Parotid gland (tissue), 1 donor: ENCODE measurements around a stretch of chr18.

GRCh38 chr18:3061164-3061517 is 48.2 kb upstream of the LPIN2 start:
- PRO-cap, result no peak

GRCh38 chr18:3170386-3170749 is 49.4 kb downstream of the MYOM1 start:
- PRO-cap, result no peak

DNA sequence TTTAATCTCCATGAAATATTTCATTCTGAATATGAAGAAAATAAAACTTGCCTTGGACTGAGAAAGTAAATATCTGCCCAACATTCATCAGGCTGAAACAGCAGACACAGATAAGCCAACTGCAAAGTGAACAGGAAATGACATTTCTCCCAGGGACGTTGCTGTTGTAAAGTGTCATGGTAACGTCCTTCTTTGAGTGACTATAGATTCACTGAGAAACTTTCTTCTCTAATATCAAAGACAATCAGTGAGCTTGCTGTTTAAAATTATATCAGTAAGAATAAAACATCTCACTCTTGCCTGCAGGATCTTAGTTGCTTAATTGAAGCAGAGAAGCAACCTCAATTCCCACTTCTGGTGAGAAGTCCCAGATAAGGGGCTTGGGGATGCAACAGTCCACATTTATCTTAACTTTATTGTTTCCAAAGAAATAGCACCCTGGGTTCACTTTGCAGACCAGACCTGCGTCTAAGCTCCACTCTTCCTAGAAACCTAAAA is 6.2 kb downstream of the MYOM1 start:
- PRO-cap, result no peak

DNA sequence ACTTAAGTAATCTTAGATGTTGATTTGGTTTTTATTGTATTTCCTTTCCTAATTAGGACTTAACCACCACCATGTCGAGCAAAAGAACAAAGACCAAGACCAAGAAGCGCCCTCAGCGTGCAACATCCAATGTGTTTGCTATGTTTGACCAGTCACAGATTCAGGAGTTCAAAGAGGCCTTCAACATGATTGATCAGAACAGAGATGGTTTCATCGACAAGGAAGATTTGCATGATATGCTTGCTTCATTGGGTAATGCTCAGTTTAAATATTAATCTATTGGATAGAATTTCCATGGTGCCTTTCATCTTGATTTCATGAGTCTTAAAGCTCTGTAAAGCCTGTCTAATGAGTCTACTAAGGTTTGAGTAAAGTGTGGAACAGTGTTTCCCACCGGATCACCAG is 5.6 kb downstream of the MYL12A start:
- PRO-cap, result no peak

DNA sequence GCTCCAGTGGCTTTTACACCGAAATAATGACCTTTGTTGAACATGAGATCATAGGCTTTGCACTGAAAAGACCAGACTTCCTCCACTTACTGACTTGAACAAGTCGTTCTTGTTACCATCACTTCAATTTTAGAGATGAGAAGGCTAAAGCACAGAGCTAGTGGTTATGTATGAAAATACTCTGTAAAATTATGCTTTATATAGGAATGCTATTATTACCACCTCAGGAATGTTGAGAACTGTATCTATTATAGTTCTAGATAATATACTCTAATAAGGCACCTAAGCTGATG is 20.0 kb downstream of the MYL12B start:
- PRO-cap, result no peak

GRCh38 chr18:3350434-3350862 is 88.5 kb downstream of the MYL12B start:
- PRO-cap, result no peak

- PRO-cap, result bidirectional peak, plus-strand start at chr18:3449340, minus-strand start at chr18:3449408; bidirectional peak, plus-strand start at chr18:3449751, minus-strand start at chr18:3449649
Observed at GRCh38 chr18:3449174-3449939, 615 bp upstream of the TGIF1 start.

DNA sequence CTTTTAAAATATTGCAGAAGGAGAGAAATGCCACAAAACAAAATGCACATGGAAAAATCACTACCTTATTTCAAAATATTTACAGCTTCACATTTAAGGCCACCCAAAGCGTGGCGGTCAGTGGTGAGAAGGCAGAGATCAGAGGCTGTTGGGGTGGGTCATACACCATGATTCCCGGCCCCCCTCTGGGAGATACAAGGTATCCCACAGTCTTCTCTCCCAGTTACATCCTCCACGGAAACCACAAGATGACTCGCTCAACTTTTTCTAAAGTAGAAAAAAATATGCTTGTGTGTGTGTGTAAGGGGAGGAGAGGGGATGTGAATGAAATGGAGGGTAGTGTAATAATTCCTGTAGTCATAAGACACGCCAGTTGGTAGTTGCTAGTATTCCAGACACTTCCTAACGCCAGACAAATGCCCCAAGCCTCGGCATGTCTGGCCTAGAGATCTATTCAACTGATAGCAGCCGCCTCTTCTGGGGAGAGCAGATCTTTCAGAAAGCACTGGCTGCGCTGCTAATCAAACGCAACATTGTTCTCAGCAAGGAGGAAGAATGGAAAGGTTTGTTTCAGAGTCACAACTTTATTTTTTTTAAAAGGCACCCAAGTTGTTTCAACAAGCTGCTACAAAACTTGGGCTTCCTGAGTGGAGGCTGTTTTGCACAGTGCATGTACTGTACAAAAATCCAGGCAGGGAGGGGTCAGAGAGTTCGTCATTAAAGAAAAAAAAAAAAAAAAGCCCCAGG is 143.5 kb downstream of the TGIF1 start:
- PRO-cap, result bidirectional peak, plus-strand start outside the sequence, minus-strand start at position 689 of the sequence

DNA sequence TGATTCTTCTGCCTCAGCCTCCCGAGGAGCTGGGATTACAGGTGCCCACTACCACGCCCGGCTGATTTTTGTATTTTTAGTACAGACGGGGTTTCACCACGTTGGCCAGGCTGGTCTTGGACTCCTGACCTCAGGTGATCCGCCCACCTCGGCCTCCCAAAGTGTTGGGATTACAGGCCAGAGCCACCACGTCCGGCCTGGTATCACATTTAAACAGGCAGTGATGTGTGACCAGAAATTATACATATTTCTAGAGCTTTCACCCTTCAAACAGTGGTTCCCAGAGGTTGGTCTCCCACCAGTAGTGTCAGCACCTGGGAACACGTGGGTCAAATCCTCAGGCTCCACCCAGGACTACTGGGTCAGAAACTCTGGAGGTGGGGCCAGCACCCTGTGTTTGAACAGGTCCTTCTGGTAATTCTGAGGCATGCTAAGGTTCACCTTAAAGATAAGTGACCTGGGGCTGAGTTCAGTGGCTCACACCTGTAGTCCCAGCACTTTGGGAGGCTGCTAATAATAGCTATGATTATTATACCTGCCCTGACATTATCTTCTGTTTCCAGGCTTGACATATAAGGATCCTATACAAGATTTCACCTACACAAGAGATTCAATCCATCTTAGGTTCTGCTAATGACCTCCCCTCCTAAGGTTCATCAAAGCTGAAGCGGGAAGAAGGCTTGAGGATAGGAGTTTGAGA is 170.8 kb downstream of the TGIF1 start:
- PRO-cap, result no peak

DNA sequence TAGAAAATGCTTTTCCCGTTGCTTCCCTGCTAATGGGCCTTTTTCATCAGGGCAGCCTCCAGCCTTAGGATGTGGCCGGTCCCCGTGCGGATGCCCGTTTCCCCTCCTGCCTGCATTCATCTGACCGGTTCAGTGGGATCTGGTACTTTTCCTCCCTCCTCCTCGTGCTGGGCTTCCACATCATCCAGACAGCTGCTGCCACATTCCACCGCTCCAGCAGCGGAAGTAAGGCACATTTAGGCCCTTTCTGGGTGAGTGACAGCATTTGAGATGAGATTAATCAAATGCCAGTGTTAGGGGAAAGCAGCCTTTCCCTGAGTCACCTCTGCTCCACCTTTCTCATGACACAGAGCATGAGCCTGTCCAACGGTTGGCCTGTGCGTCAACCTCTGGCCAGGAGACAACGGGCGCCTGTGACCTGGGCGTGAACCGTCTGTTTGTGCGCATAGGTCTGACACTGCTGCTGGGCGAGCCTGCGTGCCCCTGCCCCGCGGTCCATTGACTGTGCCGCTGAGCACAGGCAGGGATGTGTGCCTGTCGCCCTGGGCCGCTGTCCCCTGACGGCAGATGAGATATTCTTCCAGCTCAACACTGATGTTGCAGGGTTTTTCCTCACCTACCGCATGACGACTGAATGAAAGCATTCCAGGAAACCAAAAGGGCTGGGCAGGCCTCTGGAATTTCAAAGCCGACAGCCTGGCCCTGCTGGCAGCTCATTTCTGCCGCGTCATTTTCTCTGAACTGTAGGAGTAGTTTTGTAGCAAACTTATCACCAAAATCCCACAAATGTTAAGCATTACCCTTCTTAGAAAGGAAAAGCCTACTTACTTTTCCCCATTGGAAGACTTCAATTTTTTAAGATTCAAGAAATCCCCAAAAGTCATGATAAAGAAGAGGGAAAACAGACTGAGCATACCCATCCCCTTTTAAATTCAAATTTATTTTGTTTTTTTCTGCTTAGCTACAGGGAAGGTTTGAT is 174.1 kb downstream of the TGIF1 start:
- PRO-cap, result no peak

DNA sequence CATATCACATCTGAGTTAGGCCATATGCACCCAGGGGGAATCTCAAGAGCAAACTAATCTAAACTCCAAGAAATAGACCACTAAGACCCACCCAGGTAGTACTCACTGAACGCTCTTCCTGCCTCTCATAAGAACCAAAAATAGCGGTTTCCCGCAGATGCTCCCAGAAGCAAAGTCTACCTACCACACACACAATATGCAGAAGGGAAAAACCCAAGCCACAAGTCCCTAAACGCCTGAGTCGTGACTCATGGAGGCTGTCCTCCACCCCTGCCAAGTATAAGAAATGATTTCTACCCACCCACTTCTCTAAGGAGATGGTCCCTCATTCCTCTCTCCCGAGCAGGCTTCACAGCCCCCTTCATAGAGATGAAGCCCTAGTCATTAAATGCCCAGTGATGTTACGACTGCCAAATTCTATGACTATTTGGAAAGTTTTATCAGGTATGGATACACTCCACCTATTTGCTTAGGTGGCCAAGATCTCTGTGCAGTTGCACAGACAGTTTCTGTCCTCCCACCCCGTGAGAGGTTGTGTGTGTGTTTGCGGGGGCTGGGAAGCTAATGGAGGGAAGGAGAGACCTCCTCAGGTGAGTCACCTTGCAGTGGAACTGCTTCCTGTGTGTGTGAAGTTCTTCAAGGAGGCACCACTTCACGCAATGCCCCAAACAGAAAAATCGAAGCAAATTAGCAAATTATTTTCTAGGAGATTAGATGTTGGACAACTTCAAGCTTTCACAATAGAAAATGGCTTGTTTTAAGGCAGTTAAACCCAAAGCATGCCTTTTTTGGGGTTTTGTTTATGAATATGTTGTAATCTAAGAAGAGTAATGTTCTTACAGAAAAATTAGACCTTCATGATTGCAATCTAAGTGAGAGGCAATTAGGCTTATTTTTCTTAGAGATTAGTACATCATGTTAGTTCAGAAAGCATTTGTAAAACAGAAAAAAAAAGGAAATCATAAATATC is 175.1 kb downstream of the TGIF1 start:
- PRO-cap, result no peak

GRCh38 chr18:3659844-3660211 is 209.9 kb downstream of the TGIF1 start:
- PRO-cap, result no peak

DNA sequence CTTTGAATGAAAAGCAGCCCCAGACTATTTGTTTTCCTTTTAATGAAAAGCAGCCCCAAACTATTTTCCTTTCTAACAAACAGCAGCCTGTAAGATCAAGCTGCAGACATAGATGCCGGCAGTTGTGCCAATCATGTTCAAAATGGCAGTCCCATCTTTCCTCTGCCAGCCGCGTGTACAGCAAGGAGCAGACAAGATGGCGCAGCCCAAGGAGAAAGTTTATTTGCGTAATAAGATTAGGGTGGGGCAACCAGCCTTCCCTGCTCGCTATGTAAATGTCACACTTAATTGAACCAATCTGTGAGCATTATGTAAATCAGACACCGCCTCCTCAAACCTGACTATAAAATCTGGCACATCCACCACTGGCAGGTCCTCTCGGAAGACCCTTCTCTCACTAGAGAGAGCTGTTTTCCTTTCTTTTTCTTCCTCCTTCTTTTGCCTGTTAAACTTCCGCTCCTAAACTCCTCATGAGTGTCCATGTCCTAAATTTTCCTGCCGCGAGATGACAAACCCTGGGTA is 226.1 kb downstream of the TGIF1 start:
- PRO-cap, result no peak

DNA sequence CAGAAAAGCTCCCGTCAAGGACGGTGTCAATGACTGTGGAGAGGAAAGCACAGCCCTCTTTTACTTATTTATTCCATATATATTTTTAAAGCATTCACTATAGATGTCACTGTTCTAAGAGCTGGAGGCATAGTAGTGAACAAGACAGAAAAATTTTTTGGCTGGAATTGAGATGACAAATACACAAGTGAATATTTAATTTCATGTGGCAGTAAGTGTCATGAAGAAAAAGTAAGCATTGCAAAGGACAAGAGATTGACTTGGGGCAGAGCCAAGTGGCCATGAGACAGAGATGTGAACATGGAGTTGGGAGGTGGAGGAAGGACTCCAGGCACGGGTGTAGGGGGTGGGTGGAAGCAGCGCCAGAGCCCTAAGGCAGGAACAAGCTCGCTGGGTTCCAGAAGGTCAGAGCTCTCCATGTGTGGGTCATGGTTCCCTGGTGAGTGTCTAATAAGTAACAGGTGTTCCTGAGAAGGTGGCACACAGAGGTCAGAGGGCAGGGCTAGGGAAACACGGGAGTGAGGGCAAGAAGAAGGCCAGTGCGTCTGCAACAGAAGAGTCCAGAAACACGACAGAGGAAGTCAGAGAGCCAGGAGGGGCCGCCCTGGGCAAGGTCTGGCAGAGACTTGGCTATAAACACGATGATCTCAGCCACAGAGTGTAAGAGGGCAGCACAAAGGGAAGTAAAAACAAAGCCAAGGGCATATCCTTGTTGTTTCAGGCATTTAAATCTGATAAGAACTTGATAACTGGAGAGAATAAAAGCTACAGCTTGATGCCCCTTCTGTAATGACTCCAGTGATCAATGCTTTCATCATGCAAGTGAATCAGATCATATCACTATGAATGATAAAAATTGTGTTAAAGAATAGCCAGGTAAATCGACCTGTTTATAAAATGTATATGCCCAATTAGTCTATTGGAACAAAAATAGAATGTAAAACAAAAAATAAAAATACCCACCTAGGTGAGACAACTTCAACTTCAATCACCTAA is 260.8 kb downstream of the TGIF1 start:
- PRO-cap, result no peak

DNA sequence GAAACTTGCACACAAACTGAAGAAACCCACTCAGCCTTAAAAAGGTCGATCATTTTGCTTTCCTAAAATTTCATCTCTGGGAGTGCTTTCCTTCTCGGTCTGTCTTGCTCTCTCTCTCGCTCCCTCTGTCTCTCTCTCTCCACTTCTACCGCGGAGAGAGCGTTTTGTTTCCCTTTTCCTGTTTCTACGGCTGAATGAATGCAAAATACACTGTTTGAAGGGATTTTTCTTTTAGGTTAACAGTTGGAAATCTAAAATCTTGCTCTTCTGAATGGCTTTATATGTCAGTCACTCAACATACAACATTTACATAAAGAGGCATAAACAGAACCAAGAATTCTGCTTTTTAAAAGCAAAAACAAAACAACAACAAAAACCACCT is 424.2 kb downstream of the TGIF1 start:
- PRO-cap, result unidirectional peak, minus-strand start at position 127 of the sequence

DNA sequence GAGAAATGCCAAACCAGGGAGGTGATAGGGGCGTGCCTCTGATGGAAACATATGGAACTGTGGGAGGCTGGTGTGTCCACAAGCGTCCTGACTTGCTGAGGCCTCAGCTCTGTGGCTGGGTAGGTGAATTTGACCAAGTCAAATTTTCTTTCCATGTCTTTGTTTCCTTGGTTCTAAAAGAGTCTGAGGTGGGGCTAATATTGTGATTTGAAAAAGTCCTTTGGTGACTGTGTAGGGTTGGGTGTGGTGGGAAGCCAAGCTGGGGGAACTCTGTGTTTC is 462.6 kb downstream of the TGIF1 start:
- PRO-cap, result no peak

DNA sequence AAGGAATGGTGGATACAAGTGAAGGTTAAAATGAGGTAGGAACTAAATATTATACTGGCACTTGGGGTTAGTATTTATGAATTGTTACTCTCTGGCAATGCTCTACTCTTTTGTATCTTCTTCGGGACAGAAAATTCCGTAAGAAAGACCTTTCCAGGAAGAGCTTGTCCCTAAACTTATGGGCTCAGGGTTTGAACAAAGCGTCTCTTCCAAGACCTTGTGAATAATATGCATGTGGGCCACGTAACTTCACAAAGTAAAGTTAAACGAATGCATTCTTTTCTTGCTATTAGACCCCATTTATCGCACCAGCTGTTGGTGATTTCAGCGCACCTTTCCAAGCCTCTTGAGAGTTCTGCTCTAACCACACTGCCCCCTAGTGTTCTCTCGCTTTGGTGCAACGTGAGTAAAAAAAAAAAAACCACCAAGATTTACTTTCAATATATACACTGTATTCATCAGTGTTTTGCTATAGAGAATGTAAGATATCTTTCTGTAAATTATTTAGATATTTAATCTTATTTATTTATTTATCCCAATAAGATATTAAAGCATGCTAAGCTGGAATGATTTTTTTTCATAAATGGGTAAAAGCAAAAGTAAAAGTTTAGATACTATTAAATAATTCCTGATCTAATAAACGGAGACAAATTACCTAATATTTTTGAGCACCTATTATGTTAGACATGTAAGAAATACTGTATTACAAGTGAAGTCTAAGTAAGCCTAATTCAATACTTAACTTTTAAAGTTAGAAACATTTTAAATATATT is 459.6 kb downstream of the DLGAP1 start:
- PRO-cap, result no peak

GRCh38 chr18:4264205-4264936 is 190.7 kb downstream of the DLGAP1 start:
- PRO-cap, result no peak

- PRO-cap, result unidirectional peak, minus-strand start at chr18:5556766
Observed at GRCh38 chr18:5556433-5557136, 12.8 kb upstream of the EPB41L3 start.

DNA sequence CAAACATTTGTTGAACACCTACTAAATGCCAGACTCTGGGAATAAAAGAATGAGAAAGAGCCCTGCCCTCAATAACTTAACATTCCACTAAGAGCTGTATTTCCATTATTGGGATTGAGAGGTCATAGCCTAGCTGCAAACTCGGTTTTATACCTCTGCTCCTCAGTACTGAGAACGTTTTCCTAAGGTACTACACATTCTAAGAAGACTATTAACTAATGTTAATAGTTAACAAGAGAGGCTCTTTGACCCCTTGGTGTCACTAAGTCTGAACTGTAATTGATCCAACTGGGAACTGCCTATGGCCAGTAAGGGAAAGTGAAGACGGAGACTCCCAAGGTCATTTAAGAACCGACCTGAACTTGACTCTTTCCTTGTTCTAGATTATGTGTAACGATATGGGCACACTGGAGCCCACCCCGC is 83.9 kb upstream of the EPB41L3 start:
- PRO-cap, result no peak